Measurements from ENCODE around the gene SLC51A.

GRCh38 chr3:196080401-196080901 lies 1.4 kb downstream of the TFRC start:
- CAGE, long polyA plus RNA, result no peak
- RRBS, result no CpG with 5 or more reads among the region's 11 CpGs

- CAGE, long polyA plus RNA, result no peak
- RRBS, result 61% methylated on average over 3 of the region's 23 CpGs
Measured at GRCh38 chr3:196163740-196164456, 47.3 kb downstream of the ZDHHC19 start.

DNA sequence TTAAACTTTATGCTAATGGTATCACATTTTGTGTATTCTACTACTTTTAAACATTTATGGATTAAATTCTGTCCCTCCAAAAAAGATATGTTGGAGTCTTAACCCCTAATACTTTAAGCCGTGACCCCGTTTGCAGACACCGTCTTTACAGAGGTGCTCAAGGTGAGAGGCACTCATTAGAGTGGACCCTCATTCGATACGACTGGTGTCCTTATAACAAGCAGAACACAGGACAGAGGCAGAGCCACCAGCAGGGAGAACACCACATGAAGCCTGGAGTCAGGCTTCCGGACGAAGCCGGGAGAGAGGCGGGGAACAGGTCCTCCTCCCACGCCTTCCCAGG lies 33.8 kb downstream of the ZDHHC19 start:
- CAGE, long polyA plus RNA, result no peak
- RRBS, result no CpG with 5 or more reads among the region's 10 CpGs

DNA sequence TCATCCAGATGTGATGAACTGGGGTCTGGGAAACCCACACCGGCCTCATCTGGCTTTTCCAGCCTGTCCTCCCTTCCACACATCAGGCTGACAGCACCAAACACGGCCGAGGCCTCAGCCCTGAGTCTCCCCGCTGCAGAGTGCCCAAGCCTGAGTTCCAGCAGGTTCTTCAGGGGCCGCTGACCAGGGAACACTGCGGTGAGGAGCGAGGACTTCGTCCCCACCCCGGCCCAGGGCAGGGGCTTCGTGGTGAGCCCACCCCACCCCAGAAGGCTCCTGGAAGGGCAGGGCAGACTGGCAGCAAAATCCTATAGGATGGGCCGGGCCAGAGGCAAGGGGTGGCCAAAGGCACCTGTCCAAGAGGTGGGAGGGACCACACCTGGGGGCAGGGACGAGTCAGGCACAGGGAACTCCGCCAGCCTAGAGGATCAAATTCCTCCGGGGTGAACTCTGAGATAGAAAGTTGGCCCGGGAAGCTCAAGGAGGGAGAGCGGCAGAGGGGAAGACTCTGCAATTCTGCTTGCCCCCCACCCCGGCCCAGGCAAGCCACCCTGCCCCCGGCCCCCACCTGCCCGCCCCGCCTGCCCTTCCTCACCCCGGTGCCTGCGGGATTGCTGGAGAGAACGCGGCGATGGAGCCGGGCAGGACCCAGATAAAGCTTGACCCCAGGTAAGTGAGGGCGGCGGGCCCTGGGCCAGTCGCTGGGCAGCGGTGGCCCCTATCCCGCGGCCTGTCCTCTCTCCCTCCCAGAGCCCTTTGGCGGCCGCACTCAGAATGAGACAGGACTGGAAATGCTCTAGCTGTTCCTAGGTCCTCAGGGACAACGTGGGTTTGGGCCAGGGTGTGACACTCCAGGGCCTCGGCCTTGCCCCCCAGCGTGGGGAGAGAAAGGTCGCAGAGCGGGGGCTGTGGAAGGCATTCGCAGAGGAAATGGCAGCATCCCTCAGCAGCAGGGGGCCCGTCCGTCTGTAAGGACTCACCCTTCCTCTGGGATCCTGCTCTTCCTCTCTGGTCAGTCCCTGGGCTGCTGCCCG lies at the start of gene SLC51A:
Gene SLC51A (plus strand): TSS at position 453 of the 1,034 bp plus-strand sequence.
- CAGE, long polyA plus RNA, result no peak
- RRBS, result 15% methylated on average over 11 of the region's 43 CpGs

- CAGE, long polyA plus RNA, result no peak
- RRBS, result no CpG with 5 or more reads among the region's 24 CpGs
Measured at GRCh38 chr3:196272758-196273588, 14.6 kb downstream of the PCYT1A start.

DNA sequence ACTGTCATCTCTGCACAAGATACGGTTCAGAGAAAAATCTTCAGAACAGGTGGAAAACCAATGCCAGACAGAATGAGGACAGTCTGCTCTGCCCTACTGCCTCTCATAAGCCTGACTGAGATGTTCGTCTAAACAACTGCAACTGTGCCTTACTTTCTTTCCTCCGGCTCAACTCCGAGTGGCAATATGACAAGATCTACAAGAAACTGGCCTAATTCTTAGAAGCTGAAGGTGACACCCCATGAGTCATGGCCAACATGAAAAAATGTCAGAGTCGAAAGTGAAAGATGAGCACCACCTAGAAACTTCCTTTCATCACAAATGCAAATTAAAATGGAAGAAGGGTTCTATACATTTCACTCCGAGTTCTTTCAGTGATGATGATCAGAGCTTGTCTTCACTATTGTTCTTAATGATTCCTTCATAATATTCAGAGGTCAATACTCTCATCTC lies 12.9 kb downstream of the PCYT1A start:
- CAGE, long polyA plus RNA, result no peak
- RRBS, result no CpG with 5 or more reads among the region's 6 CpGs

GRCh38 chr3:196292308-196292569 lies 4.7 kb upstream of the PCYT1A start:
- CAGE, long polyA plus RNA, result no peak
- RRBS, result no CpG with 5 or more reads among the region's 2 CpGs

GRCh38 chr3:196560870-196561451 lies 7.4 kb downstream of the WDR53 start:
- CAGE, long polyA plus RNA, result no peak
- RRBS, result no CpG with 5 or more reads among the region's 8 CpGs

DNA sequence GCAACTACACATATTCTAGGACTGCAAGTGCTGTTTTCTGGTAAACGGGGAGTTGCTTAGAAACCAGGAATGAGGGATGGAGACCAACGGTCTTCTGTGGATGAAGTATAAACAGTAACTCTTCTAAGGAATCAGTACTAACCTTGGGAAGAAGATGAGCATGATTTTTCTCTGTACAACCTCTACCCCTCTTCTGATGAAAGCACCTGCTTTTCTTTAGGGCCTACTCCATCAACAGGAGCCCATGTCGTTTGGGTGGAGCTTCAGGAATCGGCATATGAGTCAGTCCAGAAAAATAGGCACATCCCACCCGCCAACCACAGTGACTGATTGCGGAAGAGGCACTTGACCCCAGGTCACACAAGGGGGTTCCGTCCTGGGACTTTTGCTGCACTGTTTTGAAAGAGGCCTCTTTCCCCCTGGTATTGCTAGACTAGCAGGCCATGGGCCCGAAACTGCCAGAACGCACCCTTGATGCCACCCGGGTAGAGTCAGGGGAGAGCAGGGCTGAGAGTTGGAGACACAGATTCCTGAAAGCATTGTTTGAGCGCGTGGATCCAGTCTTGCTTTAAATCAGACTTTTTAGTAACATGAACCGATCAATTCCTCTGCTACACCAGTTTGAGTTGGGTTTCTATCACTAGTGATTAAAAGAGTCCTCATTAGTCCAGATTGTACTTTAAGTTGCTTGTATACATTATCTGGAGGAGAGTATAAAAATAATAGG lies 19.3 kb upstream of the NRROS start:
- CAGE, long polyA plus RNA, result no peak
- RRBS, result no CpG with 5 or more reads among the region's 13 CpGs

- CAGE, long polyA plus RNA, result no peak
- RRBS, result no CpG with 5 or more reads among the region's 18 CpGs
Measured at GRCh38 chr3:196624834-196625343, 14.6 kb upstream of the NRROS start.

DNA sequence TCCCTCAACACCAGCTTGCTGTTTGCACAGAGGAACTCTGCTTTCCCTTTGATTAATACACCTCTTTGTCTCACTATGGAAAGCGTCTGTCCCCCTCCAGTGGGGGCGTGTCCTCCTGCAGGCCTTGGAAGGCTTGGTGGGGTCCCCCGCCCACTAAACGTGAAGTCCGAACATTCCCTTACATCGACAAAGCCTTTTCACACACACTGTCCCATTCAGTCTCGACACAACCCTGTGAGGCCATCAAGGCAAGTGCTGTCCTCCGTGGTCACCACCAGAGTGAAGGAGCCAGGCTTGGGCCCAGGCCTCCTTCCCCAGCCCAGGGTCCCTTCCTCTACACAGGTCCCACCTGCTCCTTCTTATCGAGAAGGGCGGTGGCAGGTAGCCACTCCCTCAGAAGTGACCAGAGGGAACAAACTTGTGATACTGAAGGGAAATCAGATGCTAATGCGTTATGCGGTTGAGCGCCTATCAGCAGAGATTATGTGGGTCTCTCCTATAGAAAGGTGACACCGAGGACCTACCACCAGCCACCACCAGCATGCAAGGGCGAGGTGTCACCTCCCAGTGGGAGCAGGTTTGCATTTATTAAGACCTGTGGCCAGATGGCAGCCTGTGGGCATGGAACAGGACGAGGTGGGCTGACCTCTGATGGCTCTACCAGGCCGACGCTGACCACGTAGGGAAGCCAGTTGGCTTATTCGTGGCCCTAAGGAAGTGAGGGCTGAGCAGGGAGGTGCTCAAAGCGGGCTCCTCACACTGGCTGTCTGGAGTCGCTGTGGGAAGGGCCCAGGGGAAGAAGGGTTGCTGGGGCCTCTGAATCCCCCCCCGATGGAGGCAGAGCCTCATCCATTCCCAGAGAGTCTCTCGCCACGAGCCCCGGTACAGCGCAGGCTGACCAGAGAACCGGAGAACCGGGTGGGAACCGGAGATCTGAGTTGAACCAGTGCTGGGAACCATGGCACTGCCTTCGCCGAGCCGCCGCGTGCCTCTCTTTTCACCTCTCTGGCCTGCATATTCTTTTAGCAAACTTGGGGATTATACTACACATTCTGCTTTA lies 6.7 kb downstream of the NRROS start:
- CAGE, long polyA plus RNA, result no peak
- RRBS, result no CpG with 5 or more reads among the region's 35 CpGs

GRCh38 chr3:196832069-196832552 lies 35.6 kb upstream of the SENP5 start:
- CAGE, long polyA plus RNA, result no peak
- RRBS, result no CpG with 5 or more reads among the region's 6 CpGs

DNA sequence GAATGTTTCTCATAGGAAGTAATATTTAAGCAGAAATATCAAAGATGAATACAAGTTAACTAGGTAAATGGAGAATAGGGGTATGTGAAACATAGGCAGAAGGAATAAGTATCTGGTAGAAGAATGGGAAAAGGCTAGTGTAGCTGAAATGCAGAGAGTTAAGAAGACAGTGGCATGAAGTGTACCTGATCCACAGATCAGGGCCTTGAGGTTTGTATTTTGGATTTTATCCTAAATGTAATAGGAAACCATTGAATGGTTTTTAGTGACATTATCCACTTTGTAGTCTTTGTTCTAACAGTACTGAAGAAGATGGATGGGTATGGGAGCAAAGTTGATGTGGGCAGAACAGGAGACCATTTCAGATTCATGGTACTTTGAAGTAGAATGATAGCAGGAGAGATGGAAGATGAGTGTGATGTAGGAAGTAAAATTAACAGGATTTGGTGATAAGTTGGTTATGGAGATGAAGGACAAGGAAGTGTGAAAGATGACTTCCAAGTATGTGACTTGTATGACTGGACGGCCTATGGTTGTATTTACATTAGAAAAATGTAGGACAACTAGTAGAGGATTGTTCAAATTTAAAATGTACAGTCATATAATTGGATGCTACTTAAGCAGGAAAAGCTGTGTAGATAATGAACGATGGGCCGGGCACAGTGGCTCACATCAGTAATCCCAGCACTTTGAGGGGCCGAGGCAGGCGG lies 35.6 kb downstream of the NCBP2 start:
- CAGE, long polyA plus RNA, result no peak
- RRBS, result no CpG with 5 or more reads among the region's 5 CpGs

DNA sequence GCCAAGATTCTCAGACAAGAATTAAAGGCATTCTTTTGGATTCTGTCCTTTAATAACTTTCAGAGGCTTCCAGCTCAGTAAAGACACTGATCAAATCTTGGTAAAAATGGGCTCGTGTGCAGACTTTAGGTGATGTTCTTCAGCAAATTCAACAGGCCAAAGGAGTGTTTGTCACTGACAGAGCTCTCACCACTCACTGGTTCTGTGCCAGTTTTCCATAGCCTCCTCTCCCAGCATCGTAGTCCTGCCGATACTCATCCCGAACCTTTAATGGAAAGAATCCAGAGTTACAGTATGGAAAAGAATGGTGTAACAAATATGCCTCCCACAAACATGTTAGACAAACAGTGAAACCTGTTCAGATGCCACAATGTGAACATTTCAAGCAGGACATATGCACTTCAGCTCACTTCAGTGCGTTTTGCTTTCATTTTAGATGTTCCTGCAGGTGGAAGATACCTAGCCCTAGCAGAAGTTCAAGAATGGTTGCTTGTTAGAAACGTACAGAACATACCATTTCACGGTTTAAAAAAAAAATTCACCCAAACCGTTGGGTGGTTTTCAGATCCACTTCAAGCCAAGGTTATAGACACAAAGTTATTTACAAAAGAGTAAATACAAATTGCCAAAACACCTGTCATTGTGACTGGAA lies 5.4 kb downstream of the NCBP2 start:
- CAGE, long polyA plus RNA, result no peak
- RRBS, result no CpG with 5 or more reads among the region's 8 CpGs

DNA sequence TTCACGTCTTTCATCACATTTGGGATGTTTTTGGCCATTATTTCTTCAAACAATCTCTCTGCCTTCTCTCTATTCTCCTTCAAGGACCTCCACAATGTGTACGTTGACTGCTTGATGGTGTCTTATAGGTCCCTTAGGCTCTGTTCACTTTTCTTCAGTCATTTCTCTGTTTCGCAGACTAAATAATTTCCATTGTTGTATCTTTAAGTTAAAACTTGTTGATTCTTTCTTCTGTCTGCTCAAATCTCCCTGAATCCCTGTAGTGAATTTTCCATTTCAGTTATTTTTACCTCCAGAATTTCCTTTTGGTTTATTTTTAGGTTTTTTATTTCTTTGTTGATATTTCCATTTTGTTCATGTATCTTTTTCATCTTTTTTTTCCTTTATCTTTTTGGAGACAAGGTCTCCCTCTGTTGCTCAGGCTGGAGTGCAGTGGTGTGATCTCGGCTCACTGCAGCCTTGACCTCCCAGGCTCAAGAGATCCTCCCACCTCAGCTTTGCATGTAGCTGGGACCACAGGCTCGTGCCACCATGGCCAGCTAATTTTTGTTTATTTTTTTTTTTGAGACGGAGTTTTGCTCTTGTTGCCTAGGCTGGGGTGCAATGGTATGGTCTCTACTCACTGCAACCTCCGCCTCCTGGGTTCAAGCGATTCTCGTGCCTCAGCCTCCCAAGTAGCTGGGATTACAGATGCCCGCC lies 24.8 kb upstream of the MELTF start:
- CAGE, long polyA plus RNA, result no peak
- RRBS, result no CpG with 5 or more reads among the region's 10 CpGs

DNA sequence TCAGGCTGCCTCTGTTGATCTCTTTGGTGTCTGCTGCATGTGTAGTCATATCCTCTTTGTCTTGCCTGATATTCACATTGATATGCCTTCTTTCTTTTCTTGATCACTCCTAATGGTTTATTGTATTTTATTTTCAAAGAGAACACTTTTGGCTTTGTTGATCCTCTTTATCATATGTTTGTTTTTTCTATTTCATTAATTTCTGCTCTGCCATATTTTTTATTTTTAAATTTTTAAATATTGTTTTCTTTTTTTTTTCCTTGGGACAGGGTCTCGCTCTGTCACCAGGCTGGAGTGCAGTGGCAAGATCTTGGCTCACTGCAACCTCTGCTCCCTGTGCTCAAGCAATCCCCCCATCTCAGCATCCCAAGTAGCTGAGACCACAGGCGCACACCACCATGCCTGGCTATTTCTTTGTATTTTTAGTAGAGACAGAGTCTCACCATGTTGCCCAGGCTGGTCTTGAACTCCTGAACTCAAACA lies 28.2 kb upstream of the MELTF start:
- CAGE, long polyA plus RNA, result no peak
- RRBS, result no CpG with 5 or more reads among the region's 2 CpGs

DNA sequence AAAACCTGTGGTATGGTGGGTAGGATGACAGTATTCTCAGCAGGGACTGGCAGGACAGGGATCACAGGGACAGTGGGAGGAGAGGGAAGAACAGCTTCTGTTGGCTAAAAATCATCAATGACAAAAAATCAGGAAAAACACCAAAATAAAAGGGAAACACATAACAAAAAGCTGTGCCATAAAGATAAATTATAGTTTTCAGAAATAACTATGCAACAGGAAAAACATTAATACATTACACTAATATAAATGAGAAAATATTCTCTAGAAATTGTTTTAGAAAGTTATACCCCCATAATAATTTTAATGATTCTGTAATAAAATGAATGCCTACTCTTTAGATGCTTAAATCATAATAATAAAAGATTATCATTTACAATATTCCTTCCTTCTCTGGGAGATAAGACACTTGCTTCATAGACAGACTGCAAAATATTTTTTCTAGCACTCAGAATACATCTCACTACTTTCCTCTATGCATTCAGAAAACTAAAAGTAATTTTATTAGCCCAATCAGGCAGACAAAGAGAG lies 132.1 kb upstream of the MELTF start:
- CAGE, long polyA plus RNA, result no peak

DNA sequence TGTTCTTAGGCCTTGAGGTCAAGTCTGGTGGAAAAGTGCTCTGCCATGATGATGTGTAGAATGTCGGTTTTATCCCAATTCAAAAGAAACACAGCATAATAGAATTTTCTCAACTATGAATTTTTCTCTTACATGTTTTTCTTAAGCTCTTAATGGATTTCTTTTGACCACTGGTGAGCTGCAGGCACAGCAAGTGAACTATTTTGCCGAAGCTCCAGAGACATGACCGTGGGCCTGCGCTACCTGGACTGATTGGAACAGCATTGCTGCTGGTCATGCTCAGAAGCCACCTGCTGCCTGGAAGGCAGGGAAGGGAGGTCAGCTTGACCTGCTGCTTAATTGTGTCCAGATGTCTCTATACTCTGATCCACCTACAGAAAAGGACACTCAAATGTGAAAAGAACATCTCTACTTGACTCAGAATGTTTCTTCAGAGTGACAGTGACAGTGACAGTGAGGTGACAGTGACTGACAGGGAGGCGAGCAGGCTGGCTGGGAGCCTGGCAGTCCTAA lies 54.5 kb upstream of the DLG1 start:
- CAGE, long polyA plus RNA, result no peak
- RRBS, result no CpG with 5 or more reads among the region's 5 CpGs

DNA sequence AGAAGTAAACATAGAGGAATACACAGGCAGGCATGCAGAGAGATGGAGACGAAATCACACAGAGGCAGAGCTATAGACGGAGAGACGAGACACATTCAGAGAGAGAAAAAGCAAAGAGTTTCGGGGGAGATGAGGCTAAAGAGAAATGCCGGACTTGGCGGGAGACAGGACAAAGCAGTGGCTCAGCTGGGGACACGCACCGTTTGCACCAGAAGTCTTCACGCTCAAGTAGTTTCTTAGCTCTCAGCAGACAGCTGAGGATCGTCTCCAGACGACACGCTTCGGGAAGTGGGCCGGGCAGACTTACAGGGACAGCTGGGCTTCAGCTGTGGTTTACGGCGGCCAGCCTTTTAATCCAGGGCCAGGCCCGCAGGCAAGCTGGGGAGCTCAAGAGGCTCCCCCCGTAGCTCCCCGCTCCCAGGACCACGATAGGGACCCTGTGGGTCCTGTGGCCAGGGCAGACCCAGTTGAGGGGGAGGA lies 56.2 kb upstream of the DLG1 start:
- CAGE, long polyA plus RNA, result no peak
- RRBS, result no CpG with 5 or more reads among the region's 20 CpGs

GRCh38 chr3:197401756-197402209 lies 103.4 kb upstream of the DLG1 start:
- CAGE, long polyA plus RNA, result no peak
- RRBS, result no CpG with 5 or more reads among the region's 6 CpGs